PFSK-1 (cell line): ENCODE measurements around the genes MYH8, ARHGAP44 and ELAC2.

DNA sequence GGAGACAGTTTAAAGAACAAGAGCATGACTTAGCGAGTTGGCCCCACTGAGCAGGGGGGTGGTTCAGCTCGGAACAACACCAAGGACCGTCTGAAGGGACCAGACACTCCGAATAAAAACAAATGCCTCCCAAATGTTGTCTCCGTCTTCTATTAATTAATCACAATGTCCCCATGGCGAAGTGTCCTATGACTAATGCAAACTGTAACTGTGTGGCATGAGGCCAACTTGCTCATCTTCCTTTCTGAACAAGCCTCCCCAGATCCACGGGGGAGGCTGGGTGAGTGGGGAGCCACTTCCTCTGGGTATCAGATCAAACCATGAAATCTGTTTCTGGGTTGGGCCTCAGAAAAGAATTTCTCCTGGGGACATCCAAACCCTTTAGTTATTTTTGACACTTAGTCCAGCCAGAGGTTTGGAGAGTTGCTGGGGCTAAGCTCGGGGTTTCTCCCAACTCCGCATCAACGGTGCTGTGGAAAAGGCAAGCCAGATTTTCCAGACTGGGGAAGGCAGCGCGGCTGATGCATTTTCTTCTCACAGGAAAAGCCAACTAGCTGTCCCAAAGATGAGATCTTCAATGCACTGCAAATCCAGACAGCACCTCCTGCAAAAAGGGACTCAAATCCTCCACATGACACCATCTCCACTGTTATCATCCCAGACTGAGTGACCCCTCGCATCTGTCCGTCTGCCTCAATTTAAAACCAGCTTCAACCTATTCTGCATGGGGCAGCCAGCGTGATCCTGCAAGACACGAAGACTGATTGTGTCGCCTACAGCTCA lies 62.3 kb downstream of the GAS7 start:
- RRBS = no CpG with 5 or more reads among the region's 17 CpGs

- RRBS = no CpG with 5 or more reads among the region's 12 CpGs
Observed at GRCh38 chr17:10291682-10292067, 81.1 kb downstream of the MYH13 start.

DNA sequence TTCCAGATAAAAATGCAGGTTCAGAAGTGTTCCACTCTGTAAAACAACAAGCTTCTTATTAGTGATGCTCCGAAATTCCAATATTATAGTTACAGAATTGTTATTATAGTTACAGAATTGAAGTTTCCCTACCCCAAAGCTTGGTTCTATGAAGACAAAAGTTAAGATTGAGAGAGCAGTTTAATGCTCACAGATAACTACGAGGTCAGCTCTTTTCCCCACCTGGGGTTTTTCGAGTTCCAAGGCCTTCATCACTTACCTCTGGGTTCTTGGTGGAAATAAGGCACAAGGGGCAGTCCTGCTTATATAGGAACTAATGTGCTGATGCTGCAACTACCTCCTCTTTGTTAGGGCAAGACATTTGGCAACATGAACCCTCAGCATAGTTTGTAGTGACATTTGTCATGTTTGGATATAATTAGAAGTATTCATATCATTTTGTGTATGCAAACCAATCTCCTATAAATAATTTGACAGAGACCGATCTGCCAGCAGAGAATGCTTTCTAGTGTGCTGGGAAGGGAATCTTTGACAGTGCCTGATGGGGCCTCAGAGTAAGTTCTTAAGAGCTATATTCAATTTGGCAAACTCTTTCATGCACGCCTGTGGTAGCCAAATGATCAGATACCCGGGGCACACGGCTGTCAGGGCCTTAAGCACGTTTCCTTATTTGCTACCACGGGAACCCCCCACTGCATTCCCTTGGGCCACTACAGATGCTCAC lies at the start of gene MYH8:
MYH8 (minus strand) TSS at position 280 of the 724 bp plus-strand sequence.
- RRBS = no CpG with 5 or more reads among the region's 9 CpGs

DNA sequence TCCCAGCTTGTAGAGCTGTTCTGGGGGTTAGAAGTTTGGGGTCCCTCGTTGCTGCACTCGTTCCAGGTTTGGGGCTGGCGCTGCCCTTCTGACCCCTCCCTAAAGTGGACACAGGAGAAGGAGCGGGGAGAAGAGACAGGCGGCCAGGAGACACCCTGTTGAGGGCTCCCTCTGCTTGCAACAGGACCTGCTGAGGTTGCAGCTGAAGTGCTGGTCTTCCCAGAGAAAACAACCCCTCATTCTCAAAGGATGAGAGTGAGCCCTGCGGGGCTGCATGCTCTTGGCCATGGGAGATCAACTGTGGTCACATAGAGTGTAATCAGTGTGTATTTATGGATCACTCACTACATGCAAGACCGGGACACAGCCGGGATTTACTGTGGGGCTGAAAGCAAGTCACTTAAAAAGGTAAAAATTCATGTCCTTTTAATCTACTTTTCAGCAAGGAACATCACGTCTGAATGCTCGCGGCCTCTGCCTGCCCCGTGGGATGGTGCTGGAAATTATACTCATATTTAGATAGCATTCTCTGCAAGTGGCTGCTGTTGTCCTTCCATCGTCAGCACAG lies 34.1 kb downstream of the MYH3 start:
- RRBS = no CpG with 5 or more reads among the region's 13 CpGs

DNA sequence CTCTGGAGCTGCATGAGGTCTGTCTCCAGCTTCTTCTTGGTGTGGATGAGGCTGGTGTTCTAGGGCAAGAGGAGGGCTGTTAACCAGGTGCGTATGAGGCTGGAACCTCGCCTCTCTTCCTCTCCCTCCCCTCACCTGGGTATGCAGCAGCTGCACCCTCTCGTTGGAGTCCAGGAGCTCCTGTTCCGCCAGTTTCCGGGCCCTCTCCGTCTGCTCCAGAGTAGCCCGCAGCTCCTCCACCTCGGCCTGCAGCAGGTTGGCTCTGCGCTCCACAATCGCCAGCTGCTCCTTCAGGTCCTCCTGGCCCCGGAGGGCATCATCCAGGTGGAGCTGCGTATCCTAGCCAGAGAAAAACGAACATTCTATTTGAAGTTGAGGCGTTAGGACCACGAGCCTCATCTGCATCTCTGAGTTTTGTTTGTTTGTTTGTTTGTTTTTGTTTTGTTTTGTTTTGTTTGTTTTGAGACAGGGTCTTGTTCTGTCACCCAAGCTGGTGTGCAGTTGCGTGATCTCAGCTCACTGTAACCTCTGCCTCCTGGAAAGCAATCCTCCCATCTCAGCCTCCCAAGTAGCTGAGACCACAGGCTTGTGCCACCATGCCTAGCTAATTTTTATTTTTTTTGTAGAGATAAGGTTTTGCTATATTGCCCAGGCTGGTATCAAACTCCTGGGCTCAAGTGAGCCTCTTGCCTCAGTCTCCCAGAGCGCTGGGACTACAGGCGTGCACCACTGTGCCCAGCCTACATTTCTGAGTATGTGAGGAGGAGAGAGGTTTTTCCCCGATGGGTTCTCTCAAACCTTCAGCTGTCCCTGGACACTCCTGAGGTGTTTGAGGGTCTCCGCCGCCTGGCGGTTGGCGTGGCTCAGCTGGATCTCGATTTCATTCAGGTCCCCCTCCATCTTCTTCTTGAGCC lies 25.2 kb downstream of the MYH3 start:
- RRBS = 83% methylated on average over 5 of the region's 24 CpGs

- RRBS = 2% methylated on average over 7 of the region's 12 CpGs
Observed at GRCh38 chr17:10697840-10698153, 403 bp downstream of the ADPRM start.

- RRBS = no CpG with 5 or more reads among the region's 13 CpGs
Observed at GRCh38 chr17:10698327-10698846, 993 bp downstream of the ADPRM start.

DNA sequence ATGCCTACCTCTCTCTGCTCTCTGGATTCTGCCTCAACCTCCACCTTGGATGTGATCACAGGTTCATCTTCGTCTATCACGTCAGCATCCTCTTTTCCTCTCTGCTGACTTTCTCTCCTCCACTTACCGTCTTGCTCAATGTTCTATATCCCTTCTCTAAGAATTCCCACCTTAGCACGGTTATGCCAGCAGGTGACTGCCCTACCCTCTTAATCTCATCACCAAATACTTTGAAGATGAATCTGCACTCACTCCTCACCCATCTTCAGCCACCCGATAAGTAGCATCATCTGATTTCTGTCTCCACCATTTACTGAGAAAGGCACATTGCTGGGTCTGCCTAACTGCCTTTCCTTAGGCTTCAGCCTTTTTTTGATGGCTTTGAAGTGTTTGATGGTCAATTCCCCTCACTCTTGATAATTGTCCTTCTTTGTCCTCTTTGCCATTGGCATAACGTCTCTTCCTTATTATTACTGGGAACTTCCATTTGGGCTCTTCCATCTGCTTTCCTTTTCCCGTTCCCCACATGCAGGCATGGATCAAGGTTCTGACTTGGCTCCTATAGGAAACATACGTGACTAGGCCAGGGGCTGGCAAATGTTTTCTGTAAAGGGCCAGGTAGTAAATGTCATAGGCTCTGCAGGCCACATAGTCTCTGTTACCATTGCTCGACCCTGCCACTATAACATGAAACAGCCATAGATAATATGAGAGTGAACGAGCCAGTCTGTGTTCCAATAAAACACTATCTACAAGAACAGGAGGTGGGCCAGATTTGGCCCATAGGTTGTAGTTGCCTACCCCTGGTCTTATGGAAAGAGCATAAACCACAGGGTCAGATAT lies 7.4 kb downstream of the TMEM238L start:
- RRBS = no CpG with 5 or more reads among the region's 10 CpGs

DNA sequence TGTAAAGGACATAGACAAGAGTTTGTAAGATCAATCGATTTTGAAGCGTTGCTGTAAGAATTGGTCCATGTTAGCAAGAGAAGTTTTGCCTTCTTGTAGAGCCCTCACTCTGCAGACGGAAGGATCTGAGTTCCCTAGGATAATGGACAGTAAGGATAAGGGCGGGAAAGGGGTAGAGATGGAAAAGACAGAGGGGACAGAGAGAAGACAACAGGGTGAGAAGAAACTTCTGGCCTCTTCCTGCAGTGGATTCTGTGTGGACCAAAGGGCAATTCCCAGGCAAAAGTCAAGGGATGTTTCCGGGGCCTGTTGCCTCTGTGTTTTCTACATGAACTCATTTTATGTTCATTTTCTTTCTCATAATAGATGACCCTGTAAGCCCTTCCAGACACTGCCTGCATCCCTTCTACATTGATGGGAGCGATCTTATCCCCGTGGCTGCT lies 602 bp upstream of the TMEM238L start:
- RRBS = no CpG with 5 or more reads among the region's 7 CpGs

DNA sequence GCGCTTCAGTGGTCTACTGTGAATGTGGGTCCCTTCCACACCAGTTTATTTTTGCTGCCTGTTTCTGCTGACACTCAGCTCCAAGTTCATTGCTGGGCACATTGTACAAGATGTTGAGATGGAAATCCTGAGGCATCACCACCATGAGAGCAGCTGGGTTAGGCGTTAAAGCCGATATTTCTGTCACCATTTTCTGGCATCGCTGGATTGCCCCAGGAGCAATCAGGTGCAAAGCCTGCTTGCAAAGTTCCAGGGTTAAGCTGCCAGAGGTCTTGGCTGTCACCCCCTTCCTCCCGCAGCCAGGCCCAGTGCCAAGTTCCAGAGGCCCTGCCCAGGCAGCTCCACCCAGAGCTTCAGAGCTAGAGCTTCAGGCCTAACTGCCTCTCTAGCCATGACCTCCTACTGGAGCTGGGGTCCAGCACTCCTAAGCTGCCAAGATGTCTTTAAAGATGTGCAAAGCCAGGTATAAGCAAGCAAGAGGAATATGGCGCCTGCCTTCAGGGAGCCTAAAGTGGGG lies 8.7 kb upstream of the TMEM238L start:
- RRBS = no CpG with 5 or more reads among the region's 6 CpGs

DNA sequence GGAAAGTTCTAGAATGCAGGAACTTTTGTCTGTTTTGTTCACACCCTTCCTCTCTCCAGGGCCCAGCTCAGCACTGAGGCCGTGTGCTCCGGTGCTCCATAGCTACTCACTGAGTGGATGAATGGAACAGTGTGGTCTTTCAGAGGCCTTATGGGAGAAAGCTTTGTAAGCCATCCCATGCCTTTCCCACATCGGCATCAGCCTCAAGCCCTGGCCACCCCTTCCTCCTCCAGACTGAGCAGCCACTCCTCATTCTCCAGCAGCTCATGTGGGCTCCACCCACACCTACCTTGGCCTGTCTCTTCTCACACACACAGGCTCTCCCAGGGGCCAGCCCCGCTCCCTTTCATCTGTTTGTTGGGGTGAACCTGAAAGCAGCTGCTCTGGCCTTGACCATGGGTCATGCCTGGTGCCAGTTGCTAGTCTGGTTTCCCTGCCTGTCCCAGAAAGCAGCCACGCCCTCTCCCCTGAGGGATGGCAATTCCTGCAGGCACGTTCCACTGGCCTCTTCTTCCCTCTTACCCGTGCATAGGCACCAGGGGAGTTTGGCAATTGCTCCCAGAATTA lies 11.3 kb upstream of the TMEM238L start:
- RRBS = no CpG with 5 or more reads among the region's 7 CpGs

- RRBS = no CpG with 5 or more reads among the region's 5 CpGs
Observed at GRCh38 chr17:10931385-10931741, 93.5 kb upstream of the PIRT start.

- RRBS = no CpG with 5 or more reads among the region's 3 CpGs
Observed at GRCh38 chr17:12045933-12046764, 25.5 kb downstream of the MAP2K4 start.

GRCh38 chr17:12666362-12667142 lies 862 bp downstream of the MYOCD start:
- RRBS = no CpG with 5 or more reads among the region's 13 CpGs

- RRBS = no CpG with 5 or more reads among the region's 11 CpGs
Observed at GRCh38 chr17:12690966-12691694, 25.4 kb downstream of the MYOCD start.

GRCh38 chr17:12789254-12789663 lies at the start of gene ARHGAP44:
TSS of gene ARHGAP44 (plus strand) at chr17:12789498.
- RRBS = 1% methylated on average over 15 of the region's 39 CpGs

DNA sequence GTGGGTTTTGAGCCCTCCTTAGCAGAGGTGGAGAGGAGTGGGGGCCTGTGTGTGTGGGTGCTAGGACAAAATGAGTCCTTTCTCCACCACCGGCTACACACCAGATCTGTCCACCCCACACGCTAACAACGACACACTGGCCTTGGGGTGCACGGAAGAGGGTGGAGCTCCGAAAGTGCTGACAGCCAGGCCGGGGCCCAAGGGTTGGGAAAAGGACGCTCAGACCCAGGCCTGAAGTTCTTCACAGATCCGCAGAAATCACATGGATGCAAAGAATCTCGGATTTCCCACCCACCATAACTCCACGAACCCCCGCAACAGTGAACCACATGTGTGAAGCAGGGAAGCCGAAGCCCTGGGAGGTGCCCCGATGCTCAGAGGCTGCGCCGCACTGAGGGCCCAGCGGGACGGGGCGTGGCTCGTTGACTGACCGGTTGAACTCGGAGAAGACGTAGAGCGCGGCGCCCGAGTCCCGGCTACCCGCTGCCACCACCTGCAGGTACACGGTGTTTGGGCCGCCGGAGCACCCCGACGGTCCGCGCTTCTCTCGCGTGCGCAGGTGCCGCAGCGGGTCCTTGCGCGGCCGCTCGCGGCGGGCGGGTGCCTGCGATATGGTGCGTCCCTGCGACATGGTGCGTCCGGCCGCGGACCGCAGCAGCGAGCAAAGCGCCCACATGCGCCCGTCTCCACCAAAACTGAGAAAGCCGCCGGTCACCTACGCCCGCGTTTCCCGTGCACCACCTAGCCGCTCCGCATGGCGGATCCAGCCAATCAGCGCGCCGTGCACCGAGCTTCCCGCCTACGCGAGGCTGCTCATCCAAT lies at the start of gene ELAC2:
ELAC2 (minus strand) TSS at position 756 of the 822 bp plus-strand sequence.
- RRBS = 1% methylated on average over 34 of the region's 75 CpGs

GRCh38 chr17:13931758-13932587 lies 137.3 kb upstream of the COX10 start:
- RRBS = no CpG with 5 or more reads among the region's 4 CpGs

DNA sequence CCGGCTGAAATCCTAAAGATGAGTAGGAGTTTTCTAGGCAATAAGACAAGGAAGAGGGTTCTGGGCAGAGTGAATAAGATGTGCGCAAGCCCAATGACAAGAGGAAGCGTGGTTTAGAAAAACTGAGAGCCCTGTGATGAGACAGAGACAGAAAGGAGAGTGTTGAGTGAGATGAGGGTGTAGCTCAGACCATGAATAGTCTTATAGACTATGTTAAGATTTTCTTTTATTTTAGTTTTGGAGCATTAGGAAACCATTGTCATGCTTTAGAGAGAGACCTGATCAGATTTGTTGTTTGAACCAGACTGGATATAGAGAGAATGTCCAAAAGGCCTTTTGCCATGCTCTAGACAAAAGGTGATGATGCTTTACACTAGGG lies 50.3 kb downstream of the COX10 start:
- RRBS = no CpG with 5 or more reads among the region's 3 CpGs